HGPS cell (cell line): ENCODE data around the gene HDAC5.

DNA sequence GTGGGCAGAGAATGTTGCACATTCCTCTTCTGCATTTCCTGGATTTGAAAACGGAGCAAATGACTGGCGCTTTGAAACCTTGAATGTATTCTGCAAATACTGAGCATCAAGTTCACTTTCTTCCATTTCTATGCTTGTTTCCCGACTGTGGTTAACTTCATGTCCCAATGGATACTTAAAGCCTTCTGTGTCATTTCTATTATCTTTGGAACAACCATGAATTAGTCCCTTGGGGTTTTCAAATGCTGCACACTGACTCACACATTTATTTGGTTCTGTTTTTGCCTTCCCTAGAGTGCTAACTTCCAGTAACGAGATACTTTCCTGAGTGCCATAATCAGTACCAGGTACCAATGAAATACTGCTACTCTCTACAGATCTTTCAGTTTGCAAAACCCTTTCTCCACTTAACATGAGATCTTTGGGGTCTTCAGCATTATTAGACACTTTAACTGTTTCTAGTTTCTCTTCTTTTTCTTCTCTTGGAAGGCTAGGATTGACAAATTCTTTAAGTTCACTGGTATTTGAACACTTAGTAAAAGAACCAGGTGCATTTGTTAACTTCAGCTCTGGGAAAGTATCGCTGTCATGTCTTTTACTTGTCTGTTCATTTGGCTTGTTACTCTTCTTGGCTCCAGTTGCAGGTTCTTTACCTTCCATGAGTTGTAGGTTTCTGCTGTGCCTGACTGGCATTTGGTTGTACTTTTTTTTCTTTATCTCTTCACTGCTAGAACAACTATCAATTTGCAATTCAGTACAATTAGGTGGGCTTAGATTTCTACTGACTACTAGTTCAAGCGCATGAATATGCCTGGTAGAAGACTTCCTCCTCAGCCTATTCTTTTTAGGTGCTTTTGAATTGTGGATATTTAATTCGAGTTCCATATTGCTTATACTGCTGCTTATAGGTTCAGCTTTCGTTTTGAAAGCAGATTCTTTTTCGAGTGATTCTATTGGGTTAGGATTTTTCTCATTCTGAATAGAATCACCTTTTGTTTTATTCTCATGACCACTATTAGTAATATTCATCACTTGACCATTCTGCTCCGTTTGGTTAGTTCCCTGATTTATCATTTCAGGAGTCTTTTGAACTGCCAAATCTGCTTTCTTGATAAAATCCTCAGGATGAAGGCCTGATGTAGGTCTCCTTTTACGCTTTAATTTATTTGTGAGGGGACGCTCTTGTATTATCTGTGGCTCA, 31.9 kb downstream of the BRCA1 start:
- RRBS = no CpG with 5 or more reads among the region's 12 CpGs

- RRBS = no CpG with 5 or more reads among the region's 7 CpGs
Observed at GRCh38 chr17:43171795-43172310, 839 bp downstream of the NBR1 start.

DNA sequence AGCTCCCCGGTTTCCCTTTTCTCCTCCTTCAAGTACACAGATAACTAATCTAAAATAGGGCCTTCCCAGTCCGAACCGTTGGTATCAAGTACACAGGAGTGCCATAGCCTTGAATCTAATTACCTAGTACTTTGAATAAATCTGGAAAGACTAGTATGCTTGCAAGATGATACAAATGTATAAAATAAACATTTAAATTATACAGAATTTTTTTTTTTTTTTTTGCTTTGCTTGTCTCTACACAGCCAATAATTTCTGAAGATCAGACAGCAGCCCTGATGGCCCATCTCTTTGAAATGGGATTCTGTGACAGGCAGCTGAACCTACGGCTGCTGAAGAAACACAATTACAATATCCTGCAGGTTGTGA, 2.0 kb upstream of the TMEM106A start:
- RRBS = no CpG with 5 or more reads among the region's 4 CpGs

GRCh38 chr17:43231544-43232336, 3.3 kb upstream of the CCDC200 start:
- RRBS = no CpG with 5 or more reads among the region's 48 CpGs

DNA sequence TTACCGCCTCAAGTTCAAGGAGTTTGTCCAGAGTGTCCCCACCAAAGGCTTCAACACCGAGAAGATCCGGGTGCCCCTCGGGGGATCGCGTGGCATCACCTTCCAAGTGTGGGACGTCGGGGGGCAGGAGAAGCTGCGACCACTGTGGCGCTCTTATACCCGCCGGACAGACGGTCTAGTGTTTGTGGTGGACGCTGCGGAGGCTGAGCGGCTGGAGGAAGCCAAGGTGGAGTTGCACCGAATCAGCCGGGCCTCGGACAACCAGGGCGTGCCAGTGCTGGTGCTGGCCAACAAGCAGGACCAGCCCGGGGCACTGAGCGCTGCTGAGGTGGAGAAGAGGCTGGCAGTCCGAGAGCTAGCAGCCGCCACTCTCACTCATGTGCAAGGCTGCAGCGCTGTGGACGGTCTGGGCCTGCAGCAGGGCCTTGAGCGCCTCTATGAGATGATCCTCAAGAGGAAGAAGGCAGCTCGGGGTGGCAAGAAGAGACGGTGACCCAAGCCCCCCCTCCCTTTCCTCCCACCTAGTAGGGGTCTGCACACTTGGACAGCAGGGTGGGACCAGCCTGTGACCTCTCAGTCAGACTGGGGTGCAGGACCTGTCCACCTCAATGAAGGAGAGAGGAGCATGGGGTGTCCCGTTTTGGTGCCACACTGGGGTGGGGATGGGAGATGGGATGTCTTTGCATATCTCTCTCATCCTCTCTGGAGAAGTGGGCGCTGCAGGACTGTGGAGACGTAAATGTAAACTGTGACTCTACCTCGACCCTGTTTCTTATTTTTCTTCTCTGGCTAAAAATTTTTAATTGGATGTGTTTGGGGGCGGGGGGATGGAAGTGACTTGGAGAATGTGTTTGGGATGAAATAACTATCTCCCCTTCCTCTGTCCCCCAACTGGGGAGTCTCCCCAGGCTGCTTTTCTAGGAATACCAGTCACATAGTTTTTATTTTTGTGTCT, 1.3 kb downstream of the ARL4D start:
- RRBS = 56% methylated on average over 16 of the region's 34 CpGs

GRCh38 chr17:43658913-43659515, 2.7 kb downstream of the MEOX1 start:
- RRBS = no CpG with 5 or more reads among the region's 12 CpGs

DNA sequence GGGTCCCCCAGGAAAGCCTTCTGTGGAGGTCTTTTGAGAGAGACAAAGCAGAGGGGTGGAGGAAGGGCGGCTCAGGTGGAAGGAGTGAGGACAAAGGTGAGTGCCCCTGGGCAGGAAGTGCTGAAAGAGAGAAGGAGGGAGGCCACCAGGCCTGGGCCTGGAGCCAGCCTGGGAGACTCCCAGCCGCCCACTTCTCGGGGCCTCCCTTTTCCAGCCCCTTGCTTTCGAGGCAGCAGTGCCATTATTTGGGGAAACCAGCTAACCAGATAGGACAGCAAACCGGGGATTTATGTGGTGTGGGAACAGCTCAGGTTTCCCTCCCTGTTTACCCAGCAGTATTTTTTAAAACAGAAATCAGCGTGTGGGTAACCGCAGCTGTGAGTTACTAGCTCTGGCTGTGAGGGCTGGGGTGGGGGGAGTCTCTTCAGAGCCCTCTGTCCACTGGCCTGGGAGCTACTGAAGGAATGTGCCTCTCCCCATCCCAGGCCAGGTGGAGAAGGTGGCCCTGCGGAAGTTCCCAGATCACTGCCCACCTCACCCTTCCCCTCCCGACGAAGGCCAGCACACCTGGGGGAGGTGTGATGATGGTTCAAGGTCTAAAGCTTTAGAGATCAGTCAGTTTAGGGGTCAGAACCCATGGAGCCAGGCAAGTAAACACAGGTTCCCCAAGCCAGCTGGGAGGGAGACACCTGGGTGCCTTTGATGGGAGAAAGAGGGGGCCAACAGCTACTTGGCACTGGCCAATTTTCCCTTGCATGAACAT, 8.4 kb upstream of the MEOX1 start:
- RRBS = no CpG with 5 or more reads among the region's 10 CpGs

GRCh38 chr17:43833429-43833792, 465 bp upstream of the MPP3 start:
- RRBS = 6% methylated on average over 4 of the region's 22 CpGs

- RRBS = 11% methylated on average over 18 of the region's 46 CpGs
Observed at GRCh38 chr17:44006263-44006948, 2.0 kb downstream of the NAGS start.

DNA sequence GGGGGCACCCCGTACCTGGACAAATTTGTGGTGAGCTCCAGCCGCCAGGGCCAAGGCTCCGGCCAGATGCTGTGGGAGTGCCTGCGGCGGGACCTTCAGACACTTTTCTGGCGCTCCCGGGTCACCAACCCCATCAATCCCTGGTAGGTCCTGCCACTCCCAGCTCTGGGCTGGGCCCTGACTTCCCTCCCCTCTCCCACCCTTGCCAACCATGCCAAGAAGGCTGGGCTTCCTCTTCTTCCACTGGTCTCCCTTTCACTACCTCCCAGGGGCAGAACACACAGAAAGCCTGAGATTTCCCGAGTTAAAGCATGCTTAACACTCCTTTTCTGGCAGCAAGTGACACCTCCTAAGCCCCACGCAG, 3.2 kb downstream of the NAGS start:
- RRBS = 3% methylated on average over 5 of the region's 9 CpGs

- RRBS = no CpG with 5 or more reads among the region's 4 CpGs
Observed at GRCh38 chr17:44008952-44009482, 4.6 kb downstream of the NAGS start.

DNA sequence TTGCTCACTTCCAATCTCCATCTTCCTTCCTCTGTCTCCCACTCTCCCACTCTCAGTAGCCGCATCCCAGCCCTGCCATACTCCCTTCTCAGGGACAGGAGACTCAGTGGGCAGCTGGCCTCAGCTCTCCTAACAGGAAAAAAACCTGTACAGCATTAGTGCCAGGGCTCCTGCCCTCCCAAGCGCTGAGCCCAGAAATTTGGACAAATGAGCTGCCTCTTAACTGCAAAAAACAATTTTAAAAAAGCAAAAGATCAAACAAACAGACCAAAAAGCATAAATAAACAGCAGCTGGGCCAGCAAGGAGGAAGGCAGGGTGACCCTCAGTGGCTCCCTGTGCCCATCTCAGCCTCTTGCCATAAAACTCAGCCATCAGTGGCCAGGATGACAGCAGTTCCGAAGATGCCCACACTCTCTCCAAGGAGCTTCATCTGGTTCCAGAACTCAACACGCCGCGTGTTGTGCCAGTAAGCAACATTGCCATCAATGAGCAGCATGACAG, 3.1 kb downstream of the TMEM101 start:
- RRBS = no CpG with 5 or more reads among the region's 6 CpGs

DNA sequence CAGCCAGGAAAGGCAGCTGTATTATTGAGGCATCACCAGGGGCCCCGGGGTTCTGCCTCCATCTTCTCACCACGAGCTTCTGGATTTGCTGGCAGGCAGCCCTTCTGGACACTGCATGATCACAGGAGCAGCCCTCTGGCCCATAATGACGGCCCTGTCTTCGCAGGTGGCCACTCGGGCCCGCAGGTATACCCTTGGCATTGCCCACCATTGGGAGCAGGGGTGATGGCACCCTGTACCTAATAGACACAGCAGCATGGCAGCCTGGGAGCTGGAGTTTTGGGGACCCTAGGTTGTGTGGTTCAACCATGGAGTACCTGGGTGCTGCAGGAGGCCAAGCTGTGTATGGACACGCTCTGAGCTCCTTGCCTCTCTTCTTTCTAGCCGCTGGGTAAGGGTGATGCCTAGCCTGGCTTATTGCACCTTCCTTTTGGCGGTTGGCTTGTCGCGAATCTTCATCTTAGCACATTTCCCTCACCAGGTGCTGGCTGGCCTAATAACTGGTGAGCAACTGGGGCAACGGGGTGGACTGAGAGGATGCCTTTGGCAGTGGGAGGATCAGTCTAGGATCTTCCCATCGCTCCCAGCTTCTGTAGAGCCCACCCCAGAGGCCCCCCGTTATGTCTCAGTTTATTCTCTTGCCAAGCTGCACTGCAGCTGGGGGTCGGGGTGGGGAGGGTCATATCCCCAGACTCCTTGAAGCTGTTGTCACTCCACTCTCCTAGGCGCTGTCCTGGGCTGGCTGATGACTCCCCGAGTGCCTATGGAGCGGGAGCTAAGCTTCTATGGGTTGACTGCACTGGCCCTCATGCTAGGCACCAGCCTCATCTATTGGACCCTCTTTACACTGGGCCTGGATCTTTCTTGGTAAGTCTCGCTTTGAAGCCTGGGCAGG, 4.3 kb downstream of the G6PC3 start:
- RRBS = no CpG with 5 or more reads among the region's 19 CpGs

DNA sequence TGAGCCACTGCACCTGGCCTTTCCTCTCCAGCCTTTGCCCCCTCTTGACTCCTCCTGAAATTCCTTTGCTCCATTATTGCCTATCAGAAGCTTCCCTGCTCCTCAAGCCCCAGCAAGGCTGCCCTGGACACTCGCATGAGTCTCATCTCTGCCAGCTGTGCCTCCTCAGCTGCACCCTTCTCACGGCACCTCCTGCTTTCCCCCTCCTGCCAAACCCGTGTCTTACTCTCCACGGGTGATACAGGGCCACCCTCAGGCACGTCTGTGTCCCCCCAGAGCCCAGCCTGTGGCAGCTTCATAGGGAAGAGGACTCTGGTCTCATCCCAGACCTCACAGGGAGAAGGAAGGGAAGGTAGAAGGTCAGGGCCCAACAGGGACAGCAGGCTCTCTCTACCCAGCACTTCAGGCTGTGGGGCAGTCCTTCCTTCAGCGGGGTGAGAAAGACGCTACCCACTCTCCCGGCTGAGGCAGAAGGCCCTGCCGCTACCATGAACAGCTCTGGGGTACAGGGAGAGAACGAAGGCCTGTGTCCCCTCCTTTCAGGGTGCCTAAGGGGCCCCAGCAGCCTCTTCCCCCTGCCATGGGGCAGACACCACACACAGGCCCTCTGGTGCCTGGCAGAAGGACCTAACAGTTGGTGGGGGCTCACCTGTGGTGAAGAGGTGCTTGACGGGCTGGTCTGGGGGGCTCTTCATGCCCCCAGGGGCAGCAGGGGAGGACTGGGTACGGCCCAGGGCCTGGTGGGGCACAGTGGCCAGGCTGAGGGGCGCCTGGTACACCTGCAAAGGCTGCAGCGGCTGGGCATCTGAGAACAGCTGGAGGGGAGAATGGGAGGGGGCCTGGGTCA, 15.6 kb downstream of the G6PC3 start:
- RRBS = no CpG with 5 or more reads among the region's 14 CpGs

DNA sequence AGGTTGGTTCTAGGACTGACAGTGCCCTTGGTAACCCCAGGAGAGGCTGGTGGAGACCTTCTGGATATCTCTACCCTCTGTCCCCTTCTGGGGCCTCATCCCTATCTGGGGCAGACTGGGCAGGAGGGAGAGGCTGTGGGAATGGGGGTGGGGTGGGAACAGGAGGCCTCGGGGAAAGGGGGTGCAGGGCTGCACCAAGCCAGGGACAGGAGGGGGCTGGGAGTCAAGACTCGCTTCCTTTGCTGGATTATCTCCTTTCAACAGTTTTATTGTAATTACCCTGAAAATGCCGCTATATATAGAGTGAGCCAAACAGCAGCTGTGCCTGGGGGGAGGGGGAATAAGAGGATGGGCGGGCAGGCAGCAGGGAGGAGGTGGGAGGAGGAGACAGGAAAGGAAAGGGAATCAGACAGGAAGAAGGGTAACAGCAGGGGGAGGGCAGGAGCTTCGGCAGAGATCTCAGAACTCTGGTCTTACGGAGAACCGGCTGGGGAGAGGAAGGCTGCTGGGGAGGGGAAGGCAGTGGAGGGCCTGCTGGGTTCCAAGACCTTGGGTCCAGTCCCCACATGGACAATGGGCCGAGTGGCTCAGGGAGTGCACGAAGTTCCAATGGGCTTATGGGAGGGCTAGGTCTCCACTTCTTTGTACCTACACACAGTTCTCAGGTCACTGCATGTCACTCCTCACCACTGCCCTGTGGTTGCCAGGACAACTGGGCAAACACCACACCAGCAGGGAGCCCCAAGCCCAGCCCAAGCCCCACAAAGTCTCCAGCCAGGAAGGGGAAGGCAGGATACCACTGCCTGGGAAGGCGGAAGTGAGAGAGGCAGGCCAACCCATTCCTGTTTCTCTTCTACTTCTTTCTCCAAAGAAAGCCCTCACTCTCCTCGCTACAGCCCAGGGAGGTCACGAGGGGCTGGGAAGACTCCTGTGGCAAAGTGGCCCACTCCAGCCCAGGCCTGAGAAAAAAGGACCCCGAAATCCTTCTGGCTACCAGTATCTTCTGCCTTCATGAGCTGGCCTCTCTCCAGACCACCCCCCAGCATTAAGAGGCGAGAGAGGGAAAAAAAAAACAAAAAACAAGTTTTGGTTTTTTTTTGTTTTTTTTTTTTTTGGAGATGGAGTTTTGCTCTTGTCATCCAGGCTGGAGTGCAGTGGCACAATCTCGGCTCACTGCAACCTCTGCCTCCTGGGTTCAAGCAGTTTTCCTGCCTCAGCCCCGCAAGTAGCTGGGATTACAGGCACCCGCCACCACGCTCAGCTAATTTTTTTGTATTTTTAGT, 25.3 kb downstream of the G6PC3 start:
- RRBS = no CpG with 5 or more reads among the region's 18 CpGs

DNA sequence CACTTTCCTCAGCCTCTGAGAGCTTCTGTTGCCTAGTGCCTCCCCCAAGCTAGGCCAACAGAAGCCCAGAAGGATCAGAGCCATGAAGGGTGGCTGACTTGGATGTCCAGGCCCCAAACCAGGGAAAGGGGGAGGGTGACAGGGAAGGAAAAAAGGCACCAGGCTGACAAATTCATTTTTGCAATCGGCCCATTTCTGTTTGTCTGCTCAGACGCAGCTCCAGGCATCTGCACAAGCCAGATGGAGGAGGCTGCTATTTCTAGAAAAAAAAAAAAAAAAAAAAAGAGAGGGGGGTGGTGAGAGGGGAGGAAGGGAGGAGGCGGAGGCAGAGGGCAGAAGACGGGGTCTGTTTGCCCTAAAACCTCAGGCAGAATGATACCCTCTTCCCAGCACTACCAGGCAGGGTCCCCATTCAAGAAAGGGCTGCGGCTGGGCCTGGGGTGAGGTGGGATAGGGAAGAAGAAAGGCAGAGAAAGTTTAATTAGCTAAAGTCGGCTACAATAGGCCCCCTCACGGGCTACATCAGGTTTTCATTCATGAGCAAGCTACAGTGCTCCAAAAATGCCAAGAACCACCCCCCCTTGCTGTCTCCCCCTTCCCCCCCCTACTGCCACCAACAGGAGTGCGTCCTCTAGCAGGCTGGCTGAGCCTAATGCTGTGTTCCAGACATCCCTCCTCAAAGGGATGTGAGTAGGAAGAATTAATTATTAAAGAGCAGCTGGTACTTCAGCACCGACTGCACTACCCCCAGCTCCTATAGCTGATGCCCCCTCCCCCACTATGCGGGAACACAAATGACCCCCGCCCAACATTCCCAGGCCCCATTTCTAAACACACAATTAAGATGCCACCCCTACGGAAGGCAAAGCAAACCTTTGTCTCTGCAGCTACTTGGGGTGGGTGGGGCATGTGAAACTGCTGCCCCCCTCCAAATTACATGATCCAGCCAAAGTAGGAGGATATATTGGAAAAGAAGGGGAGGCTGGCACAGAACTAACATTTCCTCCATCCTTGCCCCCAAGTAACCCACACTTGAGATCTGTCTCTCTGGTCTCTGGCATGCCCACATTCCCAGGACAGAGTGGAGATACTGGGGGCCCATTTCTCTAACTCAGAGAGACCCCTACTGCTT, 2.2 kb downstream of the HDAC5 start:
- RRBS = no CpG with 5 or more reads among the region's 12 CpGs

DNA sequence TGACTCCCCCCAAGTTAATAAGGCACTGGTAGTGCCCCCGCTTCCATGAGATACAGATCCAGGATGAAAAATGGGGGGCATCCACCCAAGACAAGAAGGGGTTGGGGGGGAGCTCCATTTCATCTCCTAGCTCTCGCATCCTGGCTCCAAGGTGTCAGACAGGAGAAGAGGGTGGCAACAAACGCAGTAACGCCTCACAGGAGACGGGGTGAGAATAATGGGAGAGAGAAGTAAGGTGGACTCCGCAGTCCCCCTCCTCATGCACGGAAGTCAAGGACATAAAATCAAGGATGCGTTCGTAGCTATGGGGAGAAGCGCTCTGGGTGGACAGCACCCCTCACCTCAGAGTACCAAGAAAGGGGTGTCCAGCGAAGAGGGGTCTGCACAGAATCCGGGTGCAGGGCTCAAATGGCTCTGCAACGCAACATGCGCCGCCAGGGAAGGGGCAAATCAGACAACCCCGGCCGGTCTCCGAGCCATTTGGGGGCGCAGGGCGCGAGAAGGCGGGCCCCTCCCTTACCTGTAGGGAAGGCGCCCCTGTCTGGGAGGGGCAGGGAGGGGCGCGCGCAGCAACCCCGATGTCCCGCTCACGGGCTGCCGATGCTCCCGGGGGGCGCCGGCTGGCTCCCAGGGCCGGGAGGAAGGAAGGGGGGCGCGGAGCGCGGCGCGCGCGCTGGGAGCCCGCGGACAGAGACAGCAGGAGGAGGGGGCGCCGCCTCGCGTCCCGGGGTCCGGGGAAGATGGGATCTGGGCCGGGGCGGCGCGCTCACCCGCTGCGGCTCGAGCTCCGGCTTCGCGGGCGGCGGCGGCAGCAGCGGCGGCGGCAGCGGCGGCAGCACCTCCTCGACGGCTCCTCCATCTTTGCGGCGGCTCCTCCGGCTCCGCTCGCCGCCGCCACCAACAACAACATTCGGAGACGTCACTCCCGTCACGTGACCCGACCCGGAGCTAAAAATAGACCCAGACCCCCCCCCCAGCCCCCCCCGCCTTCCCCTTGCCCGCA, at the start of gene HDAC5:
Gene HDAC5 (minus strand): TSS at position 908 of the 1,003 bp plus-strand sequence.
- RRBS = 2% methylated on average over 48 of the region's 85 CpGs

DNA sequence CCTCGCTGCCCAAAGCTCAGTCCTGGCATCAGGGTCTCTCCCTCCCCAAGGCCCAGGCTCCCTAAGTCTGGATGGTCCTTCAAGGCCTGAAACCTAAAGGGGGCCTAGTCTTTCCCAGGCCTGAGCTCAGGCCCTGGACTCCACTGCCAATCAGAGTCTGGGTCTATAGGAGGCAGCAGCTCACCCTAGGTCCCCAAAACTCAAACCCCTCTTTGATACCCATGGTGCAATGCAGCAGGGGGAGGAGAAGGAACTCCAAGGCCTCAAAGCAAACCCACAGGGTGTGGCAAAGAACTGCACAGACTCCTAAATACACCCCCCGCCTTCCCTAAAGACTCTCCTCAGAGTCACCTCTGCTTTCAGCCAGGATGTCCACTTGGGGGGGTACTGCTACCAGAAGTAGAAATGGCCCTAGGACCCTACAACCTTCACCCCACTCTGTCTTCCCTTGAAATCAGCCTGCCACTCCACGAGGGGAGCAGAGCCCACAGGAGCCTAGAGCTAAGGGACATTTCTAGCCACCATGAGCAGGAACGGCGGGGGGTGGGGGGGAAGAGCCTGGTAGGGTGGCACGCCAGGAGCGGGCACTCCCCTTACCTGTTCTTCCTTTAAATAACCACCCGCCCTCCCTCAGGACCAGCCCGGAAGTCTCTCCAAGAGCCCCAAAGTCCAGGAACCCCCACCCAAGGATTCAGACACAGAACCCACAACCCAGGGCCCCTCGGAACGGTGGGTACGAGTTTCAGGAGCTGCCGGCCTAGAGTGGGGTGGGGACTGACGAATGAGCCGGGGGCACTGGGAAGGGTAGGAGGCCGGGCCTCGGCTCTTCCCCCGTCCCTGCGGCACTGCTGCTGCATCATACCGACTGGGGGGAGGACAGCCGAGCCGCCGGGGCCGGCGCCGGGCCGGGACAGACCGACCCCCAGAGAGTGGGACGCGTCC, 1.2 kb downstream of the ATXN7L3 start:
- RRBS = 2% methylated on average over 17 of the region's 30 CpGs

GRCh38 chr17:44212509-44212967, 6.9 kb downstream of the UBTF start:
- RRBS = 36% methylated on average over 6 of the region's 23 CpGs

DNA sequence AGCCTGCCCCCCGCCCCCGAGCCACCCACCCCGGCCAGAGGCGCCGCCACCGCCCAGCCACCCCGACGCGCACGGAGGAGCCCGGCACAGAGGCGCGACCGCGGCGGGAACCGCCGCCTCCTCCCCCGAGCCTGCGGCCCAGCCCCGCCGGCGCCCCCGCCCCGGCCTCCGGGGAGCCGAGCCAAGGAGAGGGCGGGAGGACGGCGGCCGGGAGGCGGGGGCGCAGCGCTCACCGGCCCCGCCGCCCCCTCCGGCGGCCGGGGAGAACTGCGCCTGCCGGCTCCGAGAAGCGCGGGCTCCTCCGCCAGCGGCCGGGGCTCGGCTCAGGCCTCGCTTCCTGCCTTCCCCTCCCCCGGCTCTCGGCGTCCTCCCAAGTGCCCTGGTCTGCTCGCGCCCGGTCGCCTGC, 536 bp downstream of the UBTF start:
- RRBS = 2% methylated on average over 43 of the region's 57 CpGs